Parietal lobe (tissue), 2 donors: ENCODE measurements around the genes SWAP70 and LYVE1.

- RAMPAGE, long total RNA, result no peak
Observed at GRCh38 chr11:9051303-9051707, 40.1 kb downstream of the SCUBE2 start.

DNA sequence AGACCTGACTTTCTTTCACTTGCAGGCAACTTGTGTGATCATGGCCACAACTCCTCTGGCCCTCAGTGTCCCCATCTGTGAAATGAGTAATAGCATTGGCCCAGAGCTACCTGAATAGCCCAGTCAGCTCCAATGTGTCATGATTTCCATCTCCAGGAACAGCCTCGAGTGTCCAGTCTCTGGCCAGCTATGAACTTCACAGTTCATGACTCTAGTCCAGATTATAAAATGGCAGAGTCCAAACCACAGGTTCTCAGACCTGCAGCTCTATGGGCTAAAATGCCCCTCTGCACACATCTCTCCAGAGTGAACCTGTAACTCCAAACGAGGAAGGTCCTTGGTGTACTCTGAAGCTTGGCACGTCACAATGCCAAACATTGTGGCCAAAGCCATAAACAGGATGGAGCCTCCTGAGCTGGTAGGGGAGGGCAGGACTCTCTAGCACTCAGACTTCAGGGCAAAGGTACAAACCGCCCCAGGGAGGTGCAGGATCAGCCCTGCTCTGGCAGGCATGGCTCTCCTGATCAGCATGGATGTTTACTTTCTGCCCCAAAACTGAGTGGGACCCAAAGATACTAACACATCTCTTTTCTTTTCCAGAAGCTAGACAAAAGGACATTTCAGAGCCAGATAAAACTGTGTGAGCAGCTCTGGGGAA lies 2.4 kb downstream of the SCUBE2 start:
- RAMPAGE, long total RNA, result no peak

DNA sequence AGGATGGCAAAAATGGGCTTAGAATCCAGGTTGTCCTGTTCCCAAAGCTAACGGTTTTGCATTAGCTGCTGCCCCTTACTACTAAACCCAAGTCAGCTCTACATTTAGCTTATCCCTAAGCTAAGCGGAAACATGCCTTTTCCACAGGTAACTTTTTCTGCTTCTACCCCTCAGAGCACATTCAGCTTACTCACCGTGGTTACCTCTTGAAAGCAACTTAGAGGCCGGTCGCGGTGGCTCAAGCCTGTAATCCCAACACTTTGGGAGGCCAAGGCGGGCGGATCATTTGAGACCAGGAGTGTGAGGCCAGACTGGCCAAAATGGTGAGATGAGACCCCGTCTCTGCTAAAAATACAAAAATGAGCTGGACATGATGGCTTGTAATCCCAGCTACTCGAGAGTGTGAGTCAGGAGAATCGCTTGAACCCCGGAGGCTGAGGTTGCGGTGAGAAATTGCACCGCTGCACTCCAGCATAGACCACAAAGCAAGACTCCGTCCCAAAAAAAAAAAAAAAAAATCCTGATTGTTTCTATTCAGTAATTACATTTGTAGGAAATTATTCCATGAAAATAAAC lies 799 bp upstream of the TMEM41B start:
- RAMPAGE, long total RNA, result no peak

GRCh38 chr11:9420249-9420838 lies 35.9 kb downstream of the IPO7 start:
- RAMPAGE, long total RNA, result no peak

DNA sequence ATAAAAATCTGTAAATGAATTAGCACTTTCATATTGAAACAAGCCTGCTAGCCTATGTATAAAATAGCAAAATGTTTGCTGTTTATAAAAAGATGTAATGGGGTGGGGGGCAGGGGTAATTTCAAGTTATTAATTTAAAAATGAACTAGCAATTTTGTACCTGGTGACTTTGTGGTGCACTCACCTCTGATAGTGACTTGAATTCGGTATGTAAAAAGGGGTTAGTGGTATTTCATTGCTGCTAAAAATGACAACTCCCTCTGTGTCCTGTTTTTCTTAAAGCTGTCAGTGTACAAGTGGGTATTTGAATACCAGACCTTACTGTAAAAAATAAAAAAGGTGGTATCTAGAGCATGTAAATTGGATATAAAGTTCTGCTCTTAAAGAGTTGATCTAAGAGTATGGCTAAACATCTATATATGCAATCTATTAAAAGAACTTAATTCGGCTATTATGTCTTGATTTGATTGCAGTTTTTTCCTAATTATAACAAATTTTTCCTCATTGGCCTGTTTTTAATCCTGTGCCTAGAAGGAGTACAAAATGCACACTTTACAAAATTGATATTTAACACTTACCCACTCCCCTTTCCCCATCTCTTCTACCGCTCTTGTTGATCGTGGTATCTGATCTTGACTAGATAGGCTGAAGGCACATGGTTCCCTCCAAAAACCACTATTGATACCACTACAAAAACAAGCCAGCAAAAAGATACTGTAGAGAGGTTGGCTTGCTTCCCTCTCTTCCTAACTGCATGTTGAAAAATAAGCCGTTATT lies 14.8 kb upstream of the ZNF143 start:
- RAMPAGE, long total RNA, result no peak

DNA sequence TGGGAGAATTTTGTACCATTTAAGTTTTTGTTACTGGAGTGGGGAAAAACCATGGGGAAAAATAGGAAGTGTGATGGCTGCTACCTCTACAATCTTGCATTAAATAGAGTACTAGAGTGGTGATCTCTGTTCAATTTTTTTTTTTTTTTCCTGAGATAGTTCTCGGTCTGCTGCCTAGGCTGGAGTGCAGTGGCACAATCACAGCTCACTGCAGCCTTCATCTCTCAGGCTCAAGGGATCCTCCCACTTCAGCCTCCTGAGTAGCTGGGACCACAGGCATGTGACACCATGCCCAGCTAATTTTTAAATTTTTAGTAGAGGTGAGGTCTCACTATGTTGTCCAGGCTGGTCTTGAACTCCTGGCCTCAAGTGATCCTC lies 3.3 kb upstream of the WEE1 start:
- RAMPAGE, long total RNA, result no peak

DNA sequence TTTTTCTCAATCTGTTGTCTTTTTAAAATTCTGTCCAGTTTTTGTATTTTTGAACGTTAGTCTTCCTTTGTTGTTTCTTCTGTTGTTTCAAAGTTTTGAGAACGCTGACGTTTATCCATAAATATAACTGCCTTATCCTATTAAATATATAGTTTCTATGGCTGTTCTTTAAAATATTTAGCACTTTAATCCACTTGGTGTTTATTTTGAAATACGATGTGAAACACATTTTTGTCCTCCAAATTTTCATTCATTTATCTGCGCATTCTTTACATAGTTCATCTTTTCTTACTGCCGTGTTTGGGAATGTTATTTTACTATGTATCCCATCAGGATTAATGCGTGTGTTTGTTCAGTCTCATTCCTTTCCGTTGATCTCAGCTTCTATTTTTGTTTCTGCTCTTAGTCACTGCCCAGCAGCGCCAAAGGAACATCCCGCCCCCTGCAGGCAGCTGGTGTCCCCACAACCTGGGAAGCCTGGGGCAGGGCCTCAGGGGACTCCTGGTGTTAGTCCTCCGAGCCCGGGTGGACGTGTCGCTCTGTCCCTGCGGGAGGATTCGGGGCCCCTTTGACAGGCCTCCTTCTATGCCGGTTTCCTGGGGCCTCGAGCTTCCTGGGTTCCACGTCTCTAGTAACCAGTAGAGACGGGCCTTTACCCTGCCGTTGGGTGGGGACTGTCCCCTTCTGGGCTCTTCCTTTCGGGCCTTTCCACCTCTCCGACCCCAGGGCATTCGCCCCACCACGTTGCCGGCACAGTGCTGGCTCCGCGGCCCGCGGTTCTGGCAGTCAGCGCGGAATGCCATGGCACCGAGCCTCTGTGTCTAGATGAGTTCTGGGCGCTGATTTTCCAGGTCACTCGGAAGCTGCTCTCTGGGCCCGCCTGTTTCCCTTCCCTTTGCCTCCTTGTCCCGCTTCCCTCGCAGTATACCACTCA lies 39.7 kb downstream of the WEE1 start:
- RAMPAGE, long total RNA, result no peak

GRCh38 chr11:9663831-9664837 lies at the start of gene SWAP70:
Gene SWAP70, plus strand, starts transcription at chr11:9664077.
- RAMPAGE, long total RNA, result no peak

DNA sequence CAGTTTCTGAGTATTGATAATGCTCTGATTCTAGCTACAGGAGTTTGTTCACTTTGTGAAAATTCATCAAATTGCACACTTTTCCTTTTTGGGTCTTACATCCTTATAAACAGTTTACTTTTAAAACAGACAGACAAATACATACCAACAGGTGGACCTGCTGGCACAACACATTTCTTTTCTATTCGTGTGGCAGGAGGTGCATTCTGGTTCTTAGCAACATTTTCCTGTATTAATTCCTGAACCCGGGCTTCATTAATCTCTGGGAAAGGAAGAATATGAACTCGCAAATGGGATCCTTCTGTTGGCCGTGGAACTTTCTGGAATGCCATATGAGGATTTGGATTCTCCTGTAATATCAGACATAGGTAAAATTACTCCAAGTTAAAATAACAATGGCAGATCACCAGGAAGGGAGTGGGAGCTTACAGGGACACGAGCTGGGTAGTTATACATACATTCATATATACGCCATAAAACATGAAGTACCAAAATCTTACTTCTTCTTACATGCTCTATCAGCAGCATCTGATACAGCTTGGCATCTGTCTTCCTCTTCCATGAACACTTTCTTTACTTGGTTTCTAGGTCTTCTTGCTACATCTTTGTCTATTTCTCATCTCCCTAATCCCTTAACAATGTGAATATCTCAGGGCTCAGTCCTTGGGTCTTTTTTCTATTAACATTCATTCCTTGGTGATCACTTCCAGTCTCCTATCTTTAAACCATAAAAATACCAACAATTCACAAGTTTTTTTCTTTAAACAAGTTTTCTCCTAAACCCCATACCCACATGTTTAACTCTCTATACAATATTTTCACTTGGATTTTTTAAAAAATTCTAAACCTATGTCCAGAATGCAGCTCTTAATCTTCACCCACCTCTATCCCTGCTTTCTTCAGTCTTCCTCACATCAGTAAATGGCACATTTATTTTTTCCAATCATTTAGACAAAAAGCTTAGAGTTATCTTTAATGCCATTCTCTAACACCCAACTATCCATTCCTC lies 304.6 kb downstream of the SWAP70 start:
- RAMPAGE, long total RNA, result no peak

DNA sequence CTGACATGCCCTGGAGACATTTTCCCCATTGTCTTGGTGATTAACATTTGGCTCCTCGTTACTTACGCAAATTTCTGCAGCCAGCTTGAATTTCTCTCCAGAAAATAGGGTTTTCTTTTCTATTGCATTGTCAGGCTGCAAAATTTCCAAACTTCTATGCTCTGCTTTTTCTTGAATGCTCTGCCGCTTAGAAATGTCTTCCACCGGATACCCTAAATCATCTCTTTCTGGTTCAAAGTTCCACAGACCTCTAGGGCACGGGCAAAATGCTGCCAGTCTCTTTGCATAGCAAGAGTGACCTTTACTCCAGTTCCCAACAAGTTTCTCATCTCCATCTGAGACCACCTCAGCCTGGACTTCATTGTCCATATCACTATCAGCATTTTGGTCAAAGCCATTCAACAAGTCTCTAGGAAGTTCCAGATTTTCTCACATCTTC lies 74.5 kb downstream of the SBF2 start:
- RAMPAGE, long total RNA, result no peak

DNA sequence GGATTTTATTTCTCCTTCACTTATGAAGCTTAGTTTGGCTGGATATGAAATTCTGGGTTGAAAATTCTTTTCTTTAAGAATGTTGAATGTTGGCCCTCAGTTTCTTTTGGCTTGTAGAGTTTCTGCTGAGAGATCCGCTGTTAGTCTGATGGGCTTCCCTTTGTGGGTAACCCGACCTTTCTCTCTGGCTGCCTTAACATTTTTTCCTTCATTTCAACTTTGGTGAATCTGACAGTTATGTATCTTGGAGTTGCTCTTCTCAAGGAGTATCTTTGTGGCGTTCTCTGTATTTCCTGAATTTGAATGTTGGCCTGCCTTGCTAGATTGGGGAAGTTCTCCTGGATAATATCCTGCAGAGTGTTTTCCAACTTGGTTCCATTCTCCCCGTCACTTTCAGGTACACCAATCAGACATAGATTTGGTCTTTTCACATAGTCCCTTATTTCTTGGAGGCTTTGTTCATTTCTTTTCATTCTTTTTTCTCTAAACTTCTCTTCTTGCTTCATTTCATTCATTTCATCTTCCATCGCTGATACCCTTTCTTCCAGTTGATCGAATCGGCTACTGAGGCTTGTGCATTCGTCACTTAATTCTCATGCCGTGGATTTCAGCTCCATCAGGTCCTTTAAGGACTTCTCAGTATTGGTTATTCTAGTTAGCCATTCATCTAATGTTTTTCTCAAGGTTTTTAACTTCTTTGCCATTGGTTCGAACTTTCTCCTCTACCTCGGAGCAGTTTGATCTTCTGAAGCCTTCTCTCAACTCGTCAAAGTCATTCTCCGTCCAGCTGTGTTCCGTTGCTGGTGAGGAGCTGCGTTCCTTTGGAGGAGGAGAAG lies 63.3 kb downstream of the SBF2 start:
- RAMPAGE, long total RNA, result no peak

DNA sequence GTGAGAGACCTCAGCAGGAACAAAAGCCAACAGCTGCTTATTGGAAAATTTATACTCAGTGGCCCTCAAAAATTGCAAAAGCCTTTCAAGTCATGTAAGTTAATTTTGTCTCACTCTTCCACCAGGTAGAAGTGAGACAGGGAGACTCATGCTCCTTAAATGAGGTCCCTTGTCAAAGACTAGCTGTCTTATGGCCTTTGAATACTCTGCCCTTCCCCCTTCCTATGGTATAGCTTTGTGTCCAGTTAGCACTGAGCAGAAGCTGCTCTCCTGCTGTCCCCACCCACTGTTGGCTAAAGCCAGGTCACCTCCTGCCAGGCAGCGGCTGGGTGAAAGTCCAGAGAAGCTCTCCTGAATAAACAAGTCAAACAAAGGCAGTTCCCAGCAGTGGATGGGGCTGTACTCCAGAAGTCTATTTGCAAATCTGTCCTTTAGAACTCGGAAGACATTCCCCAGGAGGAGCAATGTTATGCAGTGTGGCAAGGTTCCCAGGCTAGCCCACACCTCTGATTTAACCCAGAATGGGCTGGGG lies 21.5 kb downstream of the ADM start:
- RAMPAGE, long total RNA, result no peak

- RAMPAGE, long total RNA, result no peak
Observed at GRCh38 chr11:10385600-10386171, 69.4 kb upstream of the AMPD3 start.

DNA sequence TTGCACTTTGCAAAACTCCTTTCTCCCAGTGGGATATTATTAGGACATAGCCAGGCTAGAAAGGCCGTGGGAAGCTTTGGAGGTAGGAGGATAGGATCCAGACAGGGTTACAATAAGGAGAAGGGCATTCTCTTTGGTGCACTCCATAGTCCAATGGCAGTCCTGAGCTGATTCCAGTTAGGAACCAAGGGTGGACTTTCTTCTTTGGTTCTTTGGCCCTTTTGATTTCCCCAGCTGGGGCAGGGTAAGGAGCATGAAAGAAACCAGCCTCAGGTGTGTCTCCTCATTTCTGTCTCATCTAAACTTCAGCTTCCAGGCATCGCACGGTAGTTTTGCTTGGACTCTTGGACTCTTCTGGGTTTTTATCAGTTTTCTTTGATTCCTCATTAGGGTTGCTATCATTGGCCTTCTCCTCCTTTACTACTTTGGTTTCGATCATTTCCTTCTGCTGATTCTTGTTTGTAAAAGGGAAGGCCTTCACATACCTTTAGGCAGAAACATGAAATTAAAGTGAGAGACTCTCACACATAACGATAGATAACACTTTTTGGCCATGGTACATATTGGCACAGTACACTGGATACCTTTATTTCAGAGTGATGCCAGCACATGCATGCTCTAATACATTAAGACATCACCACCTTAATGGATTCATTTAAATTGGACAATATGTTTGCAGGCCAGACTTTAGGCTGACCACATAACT lies 9.5 kb downstream of the LYVE1 start:
- RAMPAGE, long total RNA, result no peak

GRCh38 chr11:10568331-10569188 lies at the start of gene LYVE1:
Gene LYVE1, minus strand, starts transcription at chr11:10568665.
- RAMPAGE, long total RNA, result no peak

GRCh38 chr11:10591138-10592060 lies 22.9 kb upstream of the LYVE1 start:
- RAMPAGE, long total RNA, result no peak

DNA sequence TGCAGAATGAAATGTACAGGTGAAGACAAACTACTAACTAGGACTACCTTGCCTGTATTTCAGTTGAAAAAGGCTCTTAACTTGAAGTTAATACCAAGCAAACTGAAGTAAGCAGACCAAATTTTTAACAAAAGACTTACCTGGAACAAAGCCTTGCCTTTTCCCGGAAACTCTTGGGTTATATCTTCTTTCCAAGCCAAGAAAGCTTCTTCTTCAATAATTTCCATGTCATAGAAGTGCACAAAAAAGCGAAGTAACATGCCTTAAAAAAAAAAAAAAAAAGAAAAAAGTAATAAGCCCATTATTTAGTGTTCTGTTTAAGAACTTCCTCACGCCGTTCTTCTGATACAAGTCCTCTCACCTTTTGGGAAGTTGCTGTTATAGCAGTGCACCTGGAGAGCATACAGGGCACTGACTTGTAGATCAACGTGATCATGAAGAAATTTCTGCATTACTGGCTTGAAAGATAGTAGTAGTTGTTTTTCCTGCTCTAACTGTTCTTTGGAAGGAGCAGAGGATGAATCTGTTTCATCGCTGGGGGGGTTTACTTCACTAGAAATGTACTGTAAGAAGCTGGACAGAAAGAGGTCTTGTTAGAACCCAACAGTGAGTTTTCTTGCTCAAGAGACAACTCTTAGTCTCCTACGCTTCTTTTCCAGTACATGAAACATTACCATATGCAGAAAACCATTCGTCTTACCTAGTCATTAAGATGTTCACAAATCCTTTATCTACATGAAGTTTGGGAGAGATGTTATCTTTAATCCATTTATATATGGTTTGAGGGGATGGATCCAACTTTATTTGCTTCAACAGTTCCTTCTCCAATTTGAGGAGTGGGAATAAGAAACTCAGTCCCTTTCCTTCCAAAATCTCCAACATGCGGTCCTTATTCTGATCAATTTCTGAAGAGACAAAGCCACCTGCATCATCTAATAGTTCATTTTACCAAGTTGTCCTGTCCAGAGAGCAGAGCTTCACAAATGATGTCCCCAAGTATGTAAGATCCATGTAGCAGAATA lies 9.6 kb downstream of the EIF4G2 start:
- RAMPAGE, long total RNA, result no peak

GRCh38 chr11:10933800-10934847 lies 76.3 kb upstream of the ZBED5 start:
- RAMPAGE, long total RNA, result no peak

- RAMPAGE, long total RNA, result no peak
Observed at GRCh38 chr11:11243012-11243637, 109.9 kb downstream of the CSNK2A3 start.

- RAMPAGE, long total RNA, result no peak
Observed at GRCh38 chr11:11313806-11314270, 39.2 kb downstream of the CSNK2A3 start.